ENCODE measurements around a stretch of chr12.

DNA sequence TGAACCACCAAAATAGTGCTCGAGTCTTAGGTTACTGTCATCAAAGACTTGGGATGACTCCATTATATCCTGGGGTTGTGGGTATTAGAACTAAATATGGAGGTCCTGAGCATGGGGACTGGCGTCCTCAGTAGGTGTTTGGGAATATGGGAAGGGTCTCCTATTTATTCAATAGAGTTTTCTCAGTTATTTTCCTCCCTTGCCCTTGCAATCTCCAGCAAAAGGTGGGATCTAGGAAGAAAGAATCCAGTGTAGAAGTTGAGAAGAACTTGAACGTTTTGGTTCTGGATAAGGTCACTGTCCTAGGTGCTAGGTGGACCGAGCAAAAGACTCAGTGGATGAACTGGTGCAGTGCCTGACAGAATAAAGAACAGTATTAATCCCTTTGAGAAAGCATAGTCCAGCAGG, 32.8 kb upstream of the LRTM2 start:
- RRBS, result no CpG with 5 or more reads among the region's 4 CpGs

GRCh38 chr12:1794354-1794940, 25.9 kb upstream of the LRTM2 start:
- RRBS, result no CpG with 5 or more reads among the region's 14 CpGs

DNA sequence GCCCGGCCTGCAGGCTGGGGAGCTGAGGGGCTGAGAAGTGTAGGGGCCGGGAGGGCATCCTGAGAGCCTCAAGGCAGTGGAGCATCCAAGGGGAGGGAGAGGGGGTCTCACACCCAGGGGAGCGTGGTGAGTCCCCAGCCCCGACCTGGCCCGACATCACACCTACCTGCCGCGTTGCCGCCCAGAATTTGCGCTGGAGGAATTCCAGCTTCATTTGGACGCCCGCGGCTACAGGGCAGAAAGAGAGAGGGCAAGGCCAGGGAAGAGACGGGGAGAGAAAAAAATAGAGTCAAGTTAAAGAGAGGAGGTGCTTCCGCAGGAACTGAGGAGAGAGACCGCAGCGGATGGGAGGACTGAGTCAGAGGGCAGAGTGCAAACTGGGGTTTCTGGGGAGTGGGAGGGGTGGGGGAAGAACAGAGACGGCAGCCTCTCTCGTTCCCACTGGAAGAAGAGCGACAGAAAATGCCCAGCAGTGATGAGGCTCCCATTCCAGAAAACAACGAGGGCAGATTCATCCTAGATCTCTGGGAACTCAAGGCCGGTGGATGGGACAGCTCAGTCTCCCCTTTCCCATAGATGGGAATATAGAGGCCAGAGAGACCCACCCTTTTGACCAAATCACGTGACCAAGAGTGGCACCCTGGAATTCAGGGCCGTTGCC, 8.7 kb upstream of the LRTM2 start:
- RRBS, result no CpG with 5 or more reads among the region's 23 CpGs

DNA sequence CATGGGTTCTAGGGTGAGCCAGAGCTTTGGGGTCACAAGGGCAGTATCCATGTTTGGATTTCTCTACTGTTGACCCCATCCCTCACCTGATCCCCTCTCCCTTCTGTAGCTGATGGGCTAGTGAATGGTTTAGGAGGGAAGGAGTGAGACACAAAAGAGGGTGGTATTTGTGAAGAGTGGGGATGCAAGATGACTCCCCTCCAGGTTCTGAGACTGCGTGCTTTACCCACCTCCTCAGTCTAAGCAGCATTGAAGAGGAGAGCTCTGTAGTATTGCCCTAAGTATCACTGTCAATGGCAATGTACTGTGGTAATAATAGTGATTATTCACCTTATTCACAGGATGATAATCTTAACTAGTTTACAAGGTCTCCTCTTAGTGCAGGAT, 2.3 kb downstream of the CACNA1C start:
- RRBS, result no CpG with 5 or more reads among the region's 1 CpG

DNA sequence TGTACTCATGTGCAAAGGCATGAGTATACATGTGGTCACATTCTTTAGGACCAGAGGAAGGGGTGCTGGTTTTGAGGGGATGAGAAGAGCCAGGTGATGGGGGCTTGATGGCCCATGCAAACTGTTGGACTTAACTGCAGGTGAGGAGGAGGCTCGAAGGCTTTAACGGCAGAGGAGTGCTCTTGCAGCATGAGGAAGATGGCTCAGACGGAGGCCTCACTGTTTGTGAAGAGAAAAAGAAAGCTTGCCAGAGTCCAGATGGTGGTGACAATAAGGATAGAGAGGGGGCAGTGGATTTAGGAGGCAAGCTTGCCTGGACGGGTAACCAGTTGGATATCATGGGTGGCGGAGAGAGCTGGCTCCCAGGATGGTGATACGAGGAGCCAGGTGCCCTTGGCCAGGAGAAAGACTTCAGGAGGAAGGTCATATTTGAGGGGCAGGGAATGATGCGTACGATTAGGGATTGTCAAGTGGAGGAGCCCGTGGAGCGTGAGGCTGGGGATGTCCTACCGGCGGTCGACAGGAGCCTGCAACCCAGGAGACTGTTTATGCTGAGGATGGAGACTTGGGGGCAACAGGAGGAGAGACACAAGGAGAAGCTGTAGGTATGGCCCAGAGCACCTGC, 71.7 kb downstream of the CACNA1C start:
- RRBS, result no CpG with 5 or more reads among the region's 13 CpGs

DNA sequence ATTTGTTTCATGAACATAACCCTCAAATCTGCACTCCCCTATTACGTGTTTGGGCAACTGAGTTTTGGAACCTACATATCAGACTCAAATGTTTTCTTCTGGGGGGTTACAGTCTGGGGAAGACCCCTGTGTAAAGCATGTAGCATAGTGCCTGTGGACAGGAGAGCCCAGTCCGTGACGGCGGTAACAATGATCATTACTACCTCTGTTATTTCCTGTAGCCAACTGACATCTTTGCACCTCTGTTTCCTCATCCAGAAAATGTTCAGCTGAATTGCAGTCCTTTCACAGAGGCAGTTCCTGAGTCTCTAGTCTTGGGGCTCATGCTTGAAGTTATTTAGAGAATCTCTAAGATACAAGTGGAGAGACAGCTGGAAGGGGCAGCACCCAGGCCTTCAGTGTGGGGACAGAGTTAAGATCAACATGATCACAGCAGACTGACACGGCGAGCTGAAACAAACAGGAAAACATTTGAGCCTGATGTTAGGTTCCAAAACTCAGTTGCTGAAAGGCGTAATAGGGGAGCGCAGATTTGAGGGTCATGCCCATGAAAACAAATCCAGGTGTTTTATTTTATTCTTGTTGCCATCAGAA, 128.3 kb downstream of the CACNA1C start:
- RRBS, result no CpG with 5 or more reads among the region's 8 CpGs

DNA sequence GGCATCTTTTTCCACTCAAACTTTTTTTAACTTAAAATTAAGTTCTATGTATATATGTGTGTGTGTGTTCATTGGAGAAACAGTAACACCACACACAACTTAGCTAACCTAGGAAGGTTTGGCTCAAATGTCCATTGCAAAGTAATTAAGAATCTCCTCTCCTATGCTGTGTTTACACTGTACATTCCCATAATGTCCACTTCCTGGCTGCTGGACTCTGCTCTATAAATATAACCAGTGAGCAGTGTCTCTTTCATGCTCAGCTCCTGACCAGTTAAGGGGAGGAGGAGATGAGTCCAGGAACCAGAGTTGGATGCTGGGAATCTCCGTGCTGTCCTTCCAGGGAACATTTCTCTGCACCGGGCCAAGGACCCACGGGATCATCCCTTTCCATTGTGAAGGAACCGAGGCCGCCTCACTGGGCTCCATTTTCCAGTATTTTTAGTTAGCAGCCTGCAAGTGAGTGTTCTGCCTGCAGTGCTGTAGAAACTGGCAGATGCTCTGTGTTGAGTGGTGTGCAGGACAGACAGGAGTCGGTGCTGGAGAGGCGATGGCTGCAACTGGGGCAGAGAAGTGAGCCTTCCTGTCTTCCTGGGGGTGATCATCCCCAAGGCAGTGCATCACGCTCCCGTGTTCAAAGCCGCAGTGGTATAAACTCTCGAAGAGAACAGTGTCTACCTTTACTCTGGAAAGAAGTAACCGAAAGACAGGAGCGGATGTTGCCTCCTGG, 195.4 kb downstream of the CACNA1C start:
- RRBS, result no CpG with 5 or more reads among the region's 13 CpGs

DNA sequence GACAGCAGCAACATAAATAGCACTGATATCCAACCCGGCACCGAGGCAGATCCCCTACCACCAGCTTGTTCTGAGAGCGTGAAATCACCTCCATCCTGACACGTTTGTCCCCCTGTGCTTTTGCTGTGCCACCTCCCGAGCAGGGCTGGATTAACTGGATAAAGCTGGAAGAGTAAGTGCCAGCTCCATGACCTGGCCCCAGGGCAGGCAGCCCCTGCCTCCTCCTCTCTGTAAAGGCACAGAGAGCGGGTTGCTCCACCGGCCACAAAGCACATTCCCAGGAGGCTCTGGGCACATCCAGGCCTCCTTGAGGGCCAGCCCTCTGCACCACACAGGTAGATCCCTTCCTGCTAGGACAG, 251.6 kb downstream of the CACNA1C start:
- RRBS, result no CpG with 5 or more reads among the region's 7 CpGs

- RRBS, result no CpG with 5 or more reads among the region's 13 CpGs
Observed at GRCh38 chr12:2492032-2492708, 302.6 kb upstream of the FKBP4 start.

- RRBS, result no CpG with 5 or more reads among the region's 1 CpG
Observed at GRCh38 chr12:2525545-2525805, 269.3 kb upstream of the FKBP4 start.

DNA sequence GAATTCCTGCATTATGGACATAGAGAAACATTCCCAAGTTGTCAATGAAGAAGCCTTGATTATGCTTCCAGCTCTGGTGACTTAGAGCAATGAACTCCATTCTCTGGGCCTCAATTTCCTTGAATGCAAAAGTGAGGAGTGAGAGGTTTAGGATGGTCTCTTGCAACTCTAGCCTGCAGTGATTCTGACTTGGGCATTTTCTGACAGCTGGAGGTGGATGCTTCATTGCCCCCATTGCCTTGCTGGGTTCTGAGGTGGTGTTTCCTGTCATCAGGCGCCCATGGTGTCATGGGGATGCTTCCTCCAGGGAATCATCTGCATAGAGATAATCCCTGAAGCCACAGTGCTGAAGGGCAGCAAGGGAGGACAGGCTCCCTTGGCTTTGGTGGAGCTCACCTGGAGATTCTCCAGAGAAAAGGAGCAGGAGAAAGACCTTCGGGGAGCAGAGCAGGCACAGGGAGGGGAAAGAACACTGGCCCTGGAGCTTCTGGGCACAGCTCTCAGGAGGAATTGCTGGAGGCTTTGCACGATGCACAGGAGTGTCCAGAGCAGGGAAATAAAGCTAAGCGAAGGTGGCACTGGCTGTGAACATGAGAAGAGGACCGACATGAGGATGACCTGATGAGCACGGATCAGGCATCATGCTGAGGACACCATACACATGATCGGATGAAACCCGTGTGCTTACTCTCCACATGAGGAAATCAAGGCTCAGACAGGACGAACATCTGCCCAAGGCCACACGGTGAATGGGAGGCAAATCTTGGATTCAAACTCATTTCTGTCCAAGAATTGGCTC, 155.1 kb upstream of the FKBP4 start:
- RRBS, result no CpG with 5 or more reads among the region's 10 CpGs

GRCh38 chr12:2796222-2796916, 1.6 kb downstream of the FKBP4 start:
- RRBS, result no CpG with 5 or more reads among the region's 14 CpGs

DNA sequence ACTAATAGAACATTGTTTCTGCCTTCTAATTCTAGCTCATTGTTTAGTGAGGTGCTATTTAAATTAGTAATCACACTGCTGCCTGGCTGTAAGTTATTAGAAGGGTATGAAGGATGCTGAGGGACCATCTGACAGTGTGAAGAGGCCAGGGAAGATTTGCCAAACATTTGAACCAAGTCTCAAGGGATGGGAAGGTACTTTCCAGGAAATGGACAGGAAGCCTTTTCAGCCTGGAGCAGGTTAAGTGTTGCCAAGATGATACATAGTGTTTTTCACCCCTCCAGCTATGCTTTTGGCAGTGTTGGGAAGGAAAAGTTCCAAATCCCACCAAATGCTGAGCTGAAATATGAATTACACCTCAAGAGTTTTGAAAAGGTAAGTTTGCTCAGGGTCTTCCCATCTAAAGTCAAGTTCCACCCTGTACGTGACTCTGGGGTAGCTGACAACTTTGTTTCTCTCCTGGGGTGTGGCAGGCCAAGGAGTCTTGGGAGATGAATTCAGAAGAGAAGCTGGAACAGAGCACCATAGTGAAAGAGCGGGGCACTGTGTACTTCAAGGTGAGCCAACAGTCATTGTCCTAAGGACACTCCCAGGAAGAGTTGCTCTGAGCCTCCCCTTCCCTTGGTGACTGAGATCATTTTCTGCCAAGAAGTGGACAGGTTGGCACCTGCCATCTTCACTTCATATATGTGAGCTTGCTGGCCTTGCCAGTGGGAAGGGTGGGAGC, 5.0 kb downstream of the FKBP4 start:
- RRBS, result no CpG with 5 or more reads among the region's 2 CpGs

DNA sequence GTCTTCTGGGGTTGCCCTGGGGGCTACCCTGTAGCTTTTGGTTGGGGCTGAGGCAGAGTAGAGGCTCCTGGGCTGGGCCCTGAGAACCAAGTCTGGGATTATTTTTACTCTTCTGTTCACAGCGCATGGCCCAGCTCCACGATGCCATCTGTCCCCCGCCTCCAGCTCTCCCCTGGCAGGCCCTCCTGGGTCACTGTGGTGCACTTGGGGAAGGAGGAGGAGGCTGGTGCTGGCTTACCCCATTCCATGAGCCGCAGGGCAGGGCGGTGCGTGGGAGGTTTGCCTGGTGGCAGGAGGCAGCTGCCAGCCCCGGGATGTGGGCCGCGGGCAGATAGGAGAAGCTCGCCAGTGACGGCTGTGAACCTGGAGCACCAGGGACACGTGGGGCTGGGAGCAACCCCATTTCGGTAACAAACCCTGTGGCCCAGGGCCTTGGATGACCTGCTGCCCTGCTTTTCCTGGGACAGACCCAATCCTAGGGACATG, 23.2 kb downstream of the TEAD4 start:
- RRBS, result no CpG with 5 or more reads among the region's 13 CpGs

- RRBS, result no CpG with 5 or more reads among the region's 10 CpGs
Observed at GRCh38 chr12:3042484-3043087, 34.6 kb upstream of the TSPAN9 start.

DNA sequence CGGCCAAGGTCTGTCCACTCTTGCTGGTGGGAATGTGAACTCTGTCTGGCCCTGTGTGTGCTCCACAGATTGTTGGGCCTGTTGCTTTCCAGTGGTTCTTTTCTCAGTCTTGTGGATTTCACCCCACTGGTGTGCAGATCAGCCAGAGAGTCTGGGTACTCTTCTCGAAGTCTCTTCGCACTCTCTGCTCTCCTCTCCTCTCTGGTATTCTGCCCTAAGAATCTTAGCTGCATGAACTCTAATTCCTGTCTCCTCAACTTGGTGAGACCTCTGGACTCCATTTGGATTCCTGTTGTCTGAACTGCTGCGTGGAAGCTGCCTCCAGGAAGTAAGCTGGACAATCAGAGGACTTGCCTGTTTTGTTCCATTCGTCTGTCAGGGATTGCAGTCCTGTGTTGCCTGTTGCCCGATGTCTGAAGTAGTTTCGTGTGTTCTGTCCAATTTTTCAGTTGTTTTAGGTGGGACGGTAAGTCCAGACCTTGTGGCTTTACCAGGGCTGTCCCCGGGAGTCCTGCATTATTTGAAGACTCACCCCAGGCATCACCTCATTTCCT, 23.0 kb downstream of the TSPAN9 start:
- RRBS, result no CpG with 5 or more reads among the region's 9 CpGs

DNA sequence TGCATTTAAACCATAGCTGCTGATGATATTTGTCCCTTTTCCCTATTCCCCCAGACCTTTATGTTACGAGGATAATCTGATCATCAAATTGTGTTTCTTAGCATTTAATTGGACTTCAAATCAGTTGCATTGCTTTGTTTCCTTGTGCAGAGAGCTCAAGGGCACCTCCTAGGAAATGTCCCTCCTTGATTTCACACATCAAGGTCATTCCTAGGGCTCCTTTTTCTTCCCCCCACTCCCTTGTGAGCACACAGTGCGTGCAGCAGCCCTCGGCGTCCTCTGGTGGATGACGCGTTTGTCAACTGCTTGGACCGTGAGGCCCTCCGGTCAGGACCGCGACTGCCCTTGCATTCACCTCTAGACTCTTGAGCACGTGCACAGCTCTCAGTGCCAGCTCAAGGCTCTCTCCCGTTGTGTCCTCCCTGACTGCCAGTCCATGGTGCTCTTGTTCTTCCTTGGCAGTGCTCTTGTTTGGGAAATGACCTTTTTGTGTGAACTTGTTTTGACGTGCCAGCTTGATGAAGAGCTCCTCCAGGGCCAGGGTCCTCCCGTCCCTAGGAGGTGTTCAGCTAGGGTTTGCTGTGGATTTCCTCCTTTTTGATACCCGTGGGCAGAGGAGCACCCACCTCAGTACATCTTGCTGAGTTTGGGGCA, 67.8 kb downstream of the TSPAN9 start:
- RRBS, result no CpG with 5 or more reads among the region's 15 CpGs

GRCh38 chr12:3213658-3213903, 136.4 kb downstream of the TSPAN9 start:
- RRBS, result no CpG with 5 or more reads among the region's 3 CpGs

GRCh38 chr12:3218526-3218858, 141.3 kb downstream of the TSPAN9 start:
- RRBS, result no CpG with 5 or more reads among the region's 8 CpGs

DNA sequence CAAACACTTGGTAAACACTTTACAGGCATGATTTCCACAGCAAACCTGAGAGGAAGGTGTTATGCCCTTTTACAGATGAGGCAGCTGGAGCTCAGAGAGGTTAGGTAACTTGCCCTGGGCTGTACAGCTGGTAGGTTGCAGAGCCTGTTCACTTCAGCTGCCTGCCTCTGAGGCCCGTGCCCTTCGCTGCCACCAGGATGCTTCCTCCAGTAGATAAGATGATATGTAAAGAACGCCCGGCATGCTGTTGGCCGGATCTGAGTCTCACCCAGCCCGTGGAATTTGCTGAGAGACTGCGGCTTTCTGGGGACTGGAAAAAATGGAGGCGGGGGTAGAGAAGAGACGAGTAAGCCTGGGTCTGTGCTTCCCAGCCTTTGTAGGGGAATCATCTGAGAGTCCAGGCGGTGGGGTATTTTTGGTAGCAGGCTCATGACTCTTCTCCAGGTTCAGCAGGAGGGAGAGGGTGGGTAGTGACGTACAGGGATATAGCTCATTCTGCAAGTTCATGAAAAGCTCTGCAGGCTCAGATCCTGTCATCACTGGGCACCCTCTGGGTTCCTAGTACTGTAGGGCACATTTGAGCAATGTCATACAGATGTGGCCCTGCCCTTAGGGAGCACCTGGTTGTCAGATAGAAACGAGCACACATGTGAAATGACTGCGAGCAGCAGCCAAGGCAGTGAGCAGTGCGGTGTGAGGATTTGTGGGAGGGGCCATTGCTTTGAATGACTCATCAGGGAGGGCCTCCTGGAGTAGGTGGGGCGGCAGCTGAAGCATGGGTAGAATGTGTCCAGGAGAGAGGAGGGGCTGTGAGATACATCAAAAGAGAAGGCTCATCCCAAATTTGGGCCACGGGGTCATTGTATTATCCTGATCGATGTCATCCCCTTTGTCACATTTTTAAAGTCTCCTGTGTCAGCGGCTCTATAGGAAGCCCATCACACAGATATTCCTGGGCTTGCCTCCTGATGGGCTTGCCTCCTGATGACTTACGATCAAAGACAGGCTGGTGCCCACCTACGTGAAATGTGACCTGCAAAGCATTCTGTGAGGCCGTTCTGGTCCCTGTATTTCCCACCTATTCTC, 159.5 kb downstream of the TSPAN9 start:
- RRBS, result no CpG with 5 or more reads among the region's 21 CpGs